SJCRH30 (cell line): Measurements from ENCODE around the genes RAI1 and DRC3.

DNA sequence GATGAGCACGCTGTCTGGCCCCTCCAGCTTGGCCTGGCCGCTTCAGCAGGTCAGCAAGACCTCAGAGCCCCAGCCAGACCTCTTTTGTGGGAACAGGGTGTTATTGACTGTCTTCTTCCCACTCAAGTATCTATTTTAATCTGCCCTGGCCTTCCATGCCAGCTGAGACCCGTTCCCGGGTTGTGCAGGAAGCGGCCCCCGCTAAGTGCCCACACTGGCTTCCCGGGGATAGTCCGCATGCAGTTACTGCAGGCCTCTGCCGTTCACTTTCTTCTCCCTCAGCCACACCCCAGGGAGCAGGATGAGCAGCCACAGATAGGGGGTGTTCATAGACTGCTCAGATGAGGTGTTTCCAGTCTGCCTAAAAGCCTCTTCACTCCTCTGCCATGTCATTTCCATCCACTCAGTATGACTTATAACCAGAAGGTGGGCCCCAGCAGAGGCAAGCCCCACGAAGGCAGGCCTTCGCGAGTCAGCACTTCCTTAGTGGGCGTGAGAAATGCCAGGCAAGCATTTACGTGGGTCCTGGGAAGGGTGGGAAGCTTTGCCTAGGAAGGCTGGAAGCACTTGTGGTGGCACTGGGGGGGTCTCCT lies 7.6 kb downstream of the MED9 start:
- RAMPAGE, long total RNA, result no peak

GRCh38 chr17:17527292-17528129 lies 31.3 kb upstream of the RASD1 start:
- RAMPAGE, long total RNA, result no peak

DNA sequence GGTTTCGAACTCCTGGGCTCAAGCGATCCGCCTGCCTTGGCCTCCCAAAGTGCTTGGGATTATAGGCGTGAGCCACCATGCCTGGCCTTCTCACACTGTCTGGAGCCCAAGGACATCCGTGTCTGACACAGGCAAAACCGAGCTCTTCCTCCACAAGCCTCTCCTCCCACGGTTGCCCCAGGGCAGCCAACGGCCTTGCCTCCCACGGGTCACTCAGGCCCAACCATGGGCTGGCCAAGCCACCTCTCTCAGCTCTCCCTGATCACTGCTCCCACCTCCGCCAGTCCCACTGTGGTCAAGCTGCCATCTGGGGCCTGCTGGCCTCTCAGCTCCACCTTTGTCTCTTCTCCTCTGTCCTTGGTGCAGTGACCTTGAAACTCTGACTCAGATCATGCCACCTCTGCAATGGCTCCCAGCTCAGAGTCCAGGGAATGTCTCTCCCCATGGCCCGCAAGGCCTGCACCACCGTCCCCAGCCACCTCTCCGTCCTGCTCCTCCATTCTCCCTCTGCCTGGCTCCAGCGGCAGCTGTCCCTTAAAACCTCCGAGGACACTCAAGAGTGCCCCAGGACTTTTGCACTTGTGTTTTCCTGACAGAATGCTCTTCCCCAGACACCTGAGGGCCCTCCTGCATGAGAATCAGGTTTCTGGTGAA lies 19.5 kb downstream of the PEMT start:
- RAMPAGE, long total RNA, result no peak

- RAMPAGE, long total RNA, result no peak
Measured at GRCh38 chr17:17580596-17581177, 10.8 kb downstream of the PEMT start.

- RAMPAGE, long total RNA, result no peak
Measured at GRCh38 chr17:17681055-17681687, at the start of gene RAI1. TSS of gene RAI1 (plus strand) at chr17:17681458.

DNA sequence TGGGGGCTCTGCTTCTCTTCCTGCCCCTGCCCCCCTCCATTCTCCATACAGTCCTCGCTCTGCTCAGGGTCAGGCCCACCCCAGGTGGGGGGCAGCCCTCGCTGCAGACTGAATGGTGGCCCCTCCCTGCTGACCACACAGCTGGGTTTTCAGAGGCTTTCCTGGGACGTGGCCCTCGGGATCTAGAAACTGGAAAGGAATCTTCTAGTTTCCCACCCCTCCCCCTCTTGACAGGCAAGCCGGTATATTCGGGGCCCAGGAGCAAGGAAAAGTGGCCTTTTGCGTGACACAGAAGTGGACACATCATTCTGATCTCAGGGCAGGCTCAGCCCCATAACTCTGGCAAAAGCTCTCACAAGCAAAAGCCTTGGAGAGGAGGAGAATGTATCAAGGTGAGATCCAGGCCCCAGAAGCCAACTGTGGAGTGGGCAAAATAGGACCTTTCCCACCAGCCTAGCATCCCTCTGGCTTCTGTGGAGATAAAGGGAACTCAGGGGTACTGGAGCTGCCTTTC lies 2.1 kb downstream of the RAI1 start:
- RAMPAGE, long total RNA, result no peak

- RAMPAGE, long total RNA, result no peak
Measured at GRCh38 chr17:17700150-17701076, 19.2 kb downstream of the RAI1 start.

- RAMPAGE, long total RNA, result no peak
Measured at GRCh38 chr17:17746115-17746447, 64.8 kb downstream of the RAI1 start.

- RAMPAGE, long total RNA, result no peak
Measured at GRCh38 chr17:17748829-17749766, 67.8 kb downstream of the RAI1 start.

- RAMPAGE, long total RNA, result no peak
Measured at GRCh38 chr17:17757817-17759080, 77.0 kb downstream of the RAI1 start.

DNA sequence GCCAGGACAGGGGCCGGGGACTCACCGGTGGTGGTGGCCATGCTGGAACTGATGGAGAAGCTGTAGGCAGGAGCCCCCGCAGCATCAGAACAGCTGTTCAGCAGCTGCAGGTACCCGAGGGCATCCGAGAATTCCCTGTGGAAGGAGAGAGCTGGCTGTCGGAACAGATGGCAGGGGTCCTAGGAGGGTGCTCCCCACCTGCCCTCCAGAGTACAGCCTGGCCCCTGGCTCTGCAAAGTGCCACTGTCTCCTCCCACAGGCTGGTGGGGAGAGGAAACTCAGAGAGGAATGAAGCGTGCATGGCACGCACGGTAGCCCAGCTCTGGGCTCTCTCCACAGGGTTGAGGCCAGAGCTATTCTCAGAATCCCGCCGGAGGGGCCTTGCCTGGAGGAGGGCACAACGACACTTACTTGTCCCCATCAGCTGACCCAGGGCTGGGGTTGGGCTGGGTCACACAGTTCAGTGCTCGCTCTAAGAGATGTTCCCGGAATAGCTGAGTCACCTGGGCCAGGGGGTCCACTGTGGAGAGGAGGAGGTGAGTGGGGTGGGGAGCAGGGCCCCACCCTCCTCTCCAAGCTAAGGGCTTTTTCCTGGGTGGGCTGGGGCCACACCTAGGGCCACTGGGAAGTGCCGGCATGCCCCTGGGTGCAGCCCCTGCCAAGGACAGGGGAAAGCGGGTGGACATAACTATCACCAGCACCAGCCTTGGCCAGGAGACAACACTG lies 21.8 kb downstream of the SREBF1 start:
- RAMPAGE, long total RNA, result no peak

DNA sequence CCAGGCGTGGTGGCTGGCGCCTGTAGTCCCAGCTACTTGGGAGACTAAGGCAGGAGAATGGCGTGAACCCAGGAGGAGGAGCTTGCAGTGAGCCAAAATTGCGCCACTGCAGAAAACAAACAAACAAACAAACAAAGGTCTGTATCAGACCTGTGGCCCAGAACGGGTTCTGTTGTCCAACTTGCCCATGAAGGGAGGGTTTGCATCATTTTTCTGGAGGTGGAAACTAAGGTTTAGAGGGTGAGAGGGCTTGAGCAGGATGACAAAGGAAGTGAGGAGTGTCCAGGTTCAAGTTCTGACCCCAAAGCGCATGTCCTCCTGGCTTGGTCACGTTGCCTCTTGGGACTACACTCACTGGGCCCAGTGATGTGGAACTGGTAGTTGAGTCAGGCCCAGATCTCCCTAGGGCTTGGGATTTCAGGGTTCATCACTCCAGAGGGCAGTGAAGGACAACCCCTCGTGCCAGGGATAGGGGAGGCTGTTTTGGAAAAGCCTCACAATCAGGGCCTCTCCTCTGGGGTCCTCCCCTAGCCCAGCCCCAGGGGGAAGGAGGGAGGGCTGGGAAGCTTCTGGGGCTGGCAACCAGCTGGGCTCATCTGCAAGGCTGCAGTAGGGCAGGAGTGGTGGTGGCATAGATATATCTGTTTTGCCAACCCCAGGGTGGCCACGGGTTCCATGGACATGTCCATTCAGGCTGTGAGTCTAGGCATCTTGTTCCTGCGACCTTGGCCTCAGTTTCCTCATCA lies 1.7 kb downstream of the SREBF1 start:
- RAMPAGE, long total RNA, result no peak

- RAMPAGE, long total RNA, result no peak
Measured at GRCh38 chr17:17842987-17843626, 6.3 kb upstream of the SREBF1 start.

GRCh38 chr17:17854072-17854531 lies 17.3 kb upstream of the SREBF1 start:
- RAMPAGE, long total RNA, result no peak

DNA sequence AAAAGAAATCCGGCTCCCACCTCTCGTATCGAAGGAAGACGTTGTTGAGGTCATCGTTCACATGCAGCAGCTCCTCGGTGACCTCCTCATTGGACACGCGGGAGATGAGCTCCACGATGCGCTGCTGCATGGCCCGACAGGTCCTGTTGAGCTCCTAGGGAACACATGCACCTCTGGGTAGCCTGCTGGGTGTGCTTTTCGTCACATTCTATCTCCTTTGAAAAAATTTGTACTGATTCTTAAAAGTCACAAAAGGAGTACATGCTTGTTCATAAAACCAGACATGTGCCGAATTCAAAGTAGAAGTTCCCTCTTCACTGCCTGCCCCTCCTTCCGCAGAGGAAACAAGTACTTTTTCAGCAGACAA lies 32.5 kb upstream of the SREBF1 start:
- RAMPAGE, long total RNA, result no peak

GRCh38 chr17:17911117-17911674 lies 61.0 kb downstream of the TOM1L2 start:
- RAMPAGE, long total RNA, result no peak

GRCh38 chr17:17935760-17936637 lies 36.2 kb downstream of the TOM1L2 start:
- RAMPAGE, long total RNA, result no peak

GRCh38 chr17:17955256-17955756 lies 16.9 kb downstream of the TOM1L2 start:
- RAMPAGE, long total RNA, result no peak

GRCh38 chr17:17972174-17973205 lies at the start of gene DRC3:
TSS of gene DRC3 (plus strand) at chr17:17972862.
- RAMPAGE, long total RNA, result no peak

GRCh38 chr17:18038051-18038773 lies 756 bp downstream of the ATPAF2 start:
- RAMPAGE, long total RNA, result no peak